ENCODE results near the genes GPS2 and SLC35G6.

GRCh38 chr17:7241663-7241998, 618 bp downstream of the GABARAP start:
- PRO-cap, result no peak
- RAMPAGE, long total RNA, 4 experiments, result no peak in any of the 4 experiments

GRCh38 chr17:7290658-7290960, 3.8 kb downstream of the YBX2 start:
- PRO-cap, result no peak
- RAMPAGE, long total RNA, 4 experiments, result no peak in any of the 4 experiments

- PRO-cap, result bidirectional peak, plus-strand start at chr17:7315410, minus-strand start at chr17:7315319
- RAMPAGE, long total RNA, 4 experiments, result start-site peak on the minus strand in 4 of 4 experiments, at chr17:7315095-7315384 at its widest, 131 to 2,109 reads per replicate
Observed at GRCh38 chr17:7314741-7315756, at the start of gene GPS2. GPS2 (minus strand) TSS chr17:7315360.

GRCh38 chr17:7328834-7329254, 291 bp downstream of the NEURL4 start:
- PRO-cap, result no peak
- RAMPAGE, long total RNA, 4 experiments, result no peak in any of the 4 experiments

DNA sequence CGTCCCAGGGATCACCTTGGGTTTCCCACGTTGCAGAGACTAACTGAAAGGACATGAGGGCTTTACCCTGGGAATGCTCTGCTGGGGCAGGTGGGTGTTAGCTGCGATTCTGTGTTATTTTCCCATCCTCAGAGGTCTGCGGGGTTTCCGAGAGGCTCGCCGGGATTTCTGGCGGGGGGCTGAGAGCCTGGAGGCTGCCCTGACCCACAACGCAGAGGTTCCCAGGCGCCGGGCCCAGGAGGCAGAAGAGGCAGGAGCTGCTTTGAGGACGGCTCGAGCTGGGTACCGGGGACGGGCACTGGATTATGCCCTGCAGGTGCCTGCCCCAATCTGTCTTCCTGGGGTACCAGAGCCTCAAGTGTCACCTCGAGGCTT, 6.9 kb downstream of the ACAP1 start:
- PRO-cap, result no peak
- RAMPAGE, long total RNA, 4 experiments, result no peak in any of the 4 experiments

DNA sequence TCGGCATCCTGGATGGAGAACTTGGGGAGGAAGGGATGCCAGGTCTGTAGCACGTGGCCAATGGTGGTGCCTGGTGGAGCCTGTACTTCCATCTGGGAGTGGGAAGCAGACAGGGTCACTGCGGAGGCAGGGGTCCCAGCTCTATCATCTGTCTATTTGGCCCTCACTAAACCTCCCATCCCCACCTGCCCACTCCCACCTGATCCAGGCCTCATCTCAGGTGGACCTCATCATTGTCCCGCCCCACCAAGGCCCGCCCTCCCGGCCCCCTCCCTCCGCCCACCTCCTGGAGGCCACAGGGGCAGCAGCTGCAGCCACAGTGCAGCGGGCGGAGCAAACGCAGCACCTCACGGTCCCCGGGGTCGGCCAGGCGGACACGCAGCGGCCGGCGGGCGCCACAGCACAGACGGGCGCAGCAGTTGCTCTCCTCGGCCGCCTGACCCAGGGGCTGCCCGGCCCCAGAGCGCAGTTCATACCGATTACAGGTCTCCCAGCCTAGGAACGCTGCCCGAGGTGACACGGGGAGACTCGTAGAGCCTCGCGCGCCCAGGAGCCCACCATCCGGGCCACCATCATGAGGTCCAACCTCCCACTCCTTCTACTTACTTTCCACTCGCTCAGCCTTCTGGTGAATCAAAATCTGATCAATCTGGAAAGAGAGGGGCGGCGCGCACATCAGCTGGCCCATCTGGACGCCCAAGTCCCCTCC, 1.3 kb downstream of the PLSCR3 start:
- PRO-cap, result no peak
- RAMPAGE, long total RNA, 4 experiments, result no peak in any of the 4 experiments

DNA sequence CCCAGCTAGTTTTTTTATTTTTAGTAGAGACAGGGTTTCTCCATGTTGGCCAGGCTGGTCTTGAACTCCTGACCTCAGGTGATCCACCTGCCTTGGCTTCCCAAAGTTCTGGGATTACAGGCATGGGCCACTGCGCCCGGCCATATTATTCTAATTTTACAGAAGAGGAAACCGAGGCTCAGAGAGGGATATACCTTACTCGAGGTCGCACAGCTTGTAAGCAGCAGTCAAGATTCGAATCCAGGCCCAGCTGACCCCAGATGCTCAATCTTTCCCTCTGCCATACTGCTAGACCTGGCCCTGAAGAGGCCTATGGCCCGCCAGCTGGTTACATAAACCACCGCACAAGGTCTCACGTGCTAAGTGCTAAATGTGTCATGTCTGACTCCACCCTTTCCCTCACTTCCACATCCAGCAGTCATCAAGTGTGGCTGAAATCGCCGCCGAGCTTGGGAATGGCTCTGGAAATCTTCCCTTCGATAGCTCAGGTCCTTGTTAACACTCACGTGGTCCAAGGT, 3.8 kb downstream of the ZBTB4 start:
- PRO-cap, result no peak
- RAMPAGE, long total RNA, 4 experiments, result no peak in any of the 4 experiments

DNA sequence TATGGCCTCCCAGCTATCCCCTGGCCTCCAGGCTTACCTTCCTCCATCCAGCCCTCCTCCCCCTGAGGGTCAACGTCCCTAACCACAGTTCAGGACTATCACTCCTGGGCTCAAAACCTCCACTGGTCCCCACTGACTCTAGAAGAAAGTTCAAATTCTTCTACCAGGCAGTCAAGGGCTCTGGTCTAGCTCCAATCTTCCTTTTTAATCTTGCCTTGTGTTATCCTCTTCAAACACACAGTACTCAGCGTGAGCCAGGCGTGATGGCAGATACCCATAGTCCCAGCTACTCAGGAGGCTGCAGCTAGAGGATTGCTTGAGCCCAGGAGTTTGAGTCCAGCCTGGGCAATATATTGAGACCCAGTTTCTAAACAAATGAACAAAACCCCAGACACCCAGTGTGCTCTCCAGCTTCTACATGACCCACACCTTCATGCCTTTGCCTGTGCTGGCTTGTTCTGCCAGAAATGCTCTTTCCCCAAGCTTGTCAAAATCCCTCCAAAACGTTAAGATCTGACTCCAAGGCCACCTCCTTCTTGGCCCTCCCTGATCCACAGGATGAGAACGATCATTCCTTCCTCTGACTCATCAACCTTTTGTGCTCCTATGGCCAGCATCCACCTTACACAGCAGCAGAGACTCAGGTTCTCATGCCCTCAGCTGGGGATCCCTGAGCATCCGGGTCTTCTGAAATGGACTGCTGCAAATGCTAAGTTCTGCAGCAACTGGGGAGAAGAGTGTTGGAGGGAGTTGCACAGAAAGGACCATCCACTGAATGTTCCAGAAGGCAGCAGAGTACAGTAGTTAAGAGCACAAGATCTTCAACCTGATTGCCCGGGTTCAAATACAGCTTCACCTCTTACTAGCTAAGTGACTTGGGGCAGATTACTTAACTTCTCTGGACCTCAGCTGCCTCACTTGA, 3.1 kb downstream of the ZBTB4 start:
- PRO-cap, result no peak
- RAMPAGE, long total RNA, 4 experiments, result no peak in any of the 4 experiments

DNA sequence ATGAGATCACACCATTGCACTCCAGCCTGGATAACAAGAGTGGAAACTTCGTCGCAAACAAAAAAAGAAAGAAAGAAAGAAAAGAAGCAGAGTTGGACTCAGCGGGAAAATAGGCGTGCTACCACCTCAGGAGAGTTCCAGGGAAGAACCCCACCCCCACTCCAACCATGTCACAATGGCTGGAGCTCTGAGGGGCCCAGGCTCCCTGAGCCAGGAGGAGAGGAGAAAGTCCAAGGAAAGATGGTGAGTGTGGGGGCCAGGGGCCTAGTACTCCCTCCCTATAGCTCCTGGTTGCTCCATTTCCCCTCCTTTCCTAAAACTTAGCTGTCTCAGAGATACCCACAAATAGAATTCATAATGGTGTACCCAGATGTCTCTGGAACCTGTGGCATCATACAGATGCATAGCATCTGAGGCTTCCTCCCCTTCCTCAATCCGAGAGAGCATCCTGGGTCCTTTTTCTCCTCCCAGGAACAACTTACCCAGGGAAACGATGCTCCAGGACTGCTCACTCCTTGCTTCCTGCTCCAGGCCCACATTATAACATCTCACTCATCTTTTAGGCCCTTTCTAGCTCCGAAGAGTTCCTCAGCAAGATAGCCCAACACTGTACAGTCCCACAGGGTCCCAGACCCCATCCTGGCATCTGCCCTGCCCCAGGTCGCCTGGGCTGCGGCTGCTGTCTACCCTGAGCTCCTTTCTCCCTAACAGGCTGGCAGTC, at the start of gene SLC35G6:
TSS of gene SLC35G6 (plus strand) at position 170 of the 721 bp plus-strand sequence.
- PRO-cap, result no peak
- RAMPAGE, long total RNA, 4 experiments, result no peak in any of the 4 experiments

DNA sequence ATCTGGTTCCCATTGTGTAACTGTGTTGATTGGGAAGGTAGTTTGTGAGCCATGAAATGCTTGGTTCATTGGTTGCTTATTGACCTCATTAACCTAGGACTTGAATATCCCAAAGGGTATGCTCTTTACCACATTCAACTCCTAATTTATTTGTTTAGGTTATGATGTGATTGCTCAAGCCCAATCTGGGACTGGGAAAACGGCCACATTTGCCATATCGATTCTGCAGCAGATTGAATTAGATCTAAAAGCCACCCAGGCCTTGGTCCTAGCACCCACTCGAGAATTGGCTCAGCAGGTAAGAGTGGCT, 2.3 kb downstream of the EIF4A1 start:
- PRO-cap, result no peak
- RAMPAGE, long total RNA, 4 experiments, result no peak in any of the 4 experiments

- PRO-cap, result no peak
- RAMPAGE, long total RNA, 4 experiments, result start-site peak on the plus strand in 1 of 4 experiments, at chr17:7576810-7576816 at its widest, 757 reads per replicate
Observed at GRCh38 chr17:7576099-7576963, 3.1 kb upstream of the CD68 start.

- PRO-cap, result no peak
- RAMPAGE, long total RNA, 4 experiments, result start-site peak on the plus strand in 1 of 4 experiments, at chr17:7579614-7580580 at its widest, 15,433 reads per replicate; start-site peak on the minus strand in 3 of 4 experiments, at chr17:7579982-7580216 at its widest, 10 to 25 reads per replicate
Observed at GRCh38 chr17:7579783-7580637, 572 bp downstream of the CD68 start.

GRCh38 chr17:7585639-7586229, 2.1 kb downstream of the MPDU1 start:
- PRO-cap, result no peak
- RAMPAGE, long total RNA, 4 experiments, result no peak in any of the 4 experiments

DNA sequence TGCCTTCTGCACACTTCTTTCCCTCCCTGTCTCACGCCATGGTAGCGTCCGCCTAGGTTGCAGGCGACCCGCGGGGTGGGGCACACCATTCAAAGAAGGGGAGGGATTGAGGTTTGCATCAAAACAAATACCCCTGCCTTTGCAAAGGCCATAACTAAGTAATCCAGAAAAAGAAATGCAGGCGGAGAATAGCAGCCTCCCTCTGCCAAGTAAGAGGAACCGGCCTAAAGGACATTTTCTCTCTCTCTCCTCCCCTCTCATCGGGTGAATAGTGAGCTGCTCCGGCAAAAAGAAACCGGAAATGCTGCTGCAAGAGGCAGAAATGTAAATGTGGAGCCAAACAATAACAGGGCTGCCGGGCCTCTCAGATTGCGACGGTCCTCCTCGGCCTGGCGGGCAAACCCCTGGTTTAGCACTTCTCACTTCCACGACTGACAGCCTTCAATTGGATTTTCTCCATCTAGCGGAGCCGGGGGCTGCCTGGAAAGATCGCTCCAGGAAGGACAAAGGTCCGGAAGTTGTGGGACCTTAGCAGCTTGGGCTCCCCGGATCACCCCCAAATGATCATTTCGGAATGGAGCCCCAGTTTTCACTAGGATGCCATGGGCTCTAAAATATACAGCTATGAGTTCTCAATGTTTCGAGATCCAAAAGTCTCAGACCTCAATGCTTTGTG, 790 bp downstream of the TP53 start:
- PRO-cap, result unidirectional peak, plus-strand start at position 349 of the sequence
- RAMPAGE, long total RNA, 4 experiments, result start-site peak on the plus strand in 1 of 4 experiments, centred at position 324 of the sequence, 16 reads per replicate

DNA sequence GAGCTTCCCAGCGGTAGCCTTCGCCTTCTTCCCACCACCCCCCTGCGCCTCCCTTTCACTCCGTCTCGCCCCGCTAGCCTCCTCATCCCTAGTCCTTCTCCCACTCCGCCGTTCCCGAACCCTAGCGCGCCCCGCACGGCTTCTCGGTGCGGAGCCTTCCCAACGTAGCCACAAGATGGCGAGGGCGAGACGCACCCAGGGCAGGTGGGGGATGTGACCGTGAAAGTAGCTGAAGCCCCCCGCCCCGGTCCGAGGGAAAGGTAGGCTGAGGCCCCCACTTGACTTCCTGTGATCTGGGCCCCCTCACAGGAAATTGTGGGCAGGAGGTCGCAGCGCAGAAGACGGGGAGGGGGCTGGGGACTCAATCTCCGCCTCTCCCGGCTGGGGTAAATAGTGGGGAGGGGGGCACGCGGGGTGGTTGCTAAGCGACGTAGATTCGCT, 844 bp downstream of the KDM6B start:
- PRO-cap, result no peak
- RAMPAGE, long total RNA, 4 experiments, result no peak in any of the 4 experiments

DNA sequence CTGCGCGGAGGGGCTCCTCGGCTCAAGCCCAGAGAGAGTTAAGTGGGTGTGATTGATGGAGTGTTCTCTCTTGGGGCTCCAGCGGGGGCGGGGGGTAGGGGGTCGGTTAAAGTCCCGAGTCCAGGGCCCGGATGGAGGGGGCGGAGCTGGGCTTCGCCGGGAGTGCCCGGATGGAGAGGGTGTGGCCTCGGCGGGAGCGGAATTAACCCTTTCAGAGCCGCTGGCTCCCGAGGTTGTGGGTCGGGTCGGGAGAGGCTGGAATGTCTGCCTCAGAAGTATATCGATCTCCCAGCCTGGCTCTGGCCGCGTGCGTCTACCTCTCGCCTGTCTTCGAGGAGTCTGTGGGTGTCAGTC, 8.1 kb downstream of the KDM6B start:
- PRO-cap, result no peak
- RAMPAGE, long total RNA, 4 experiments, result no peak in any of the 4 experiments

GRCh38 chr17:7843508-7843589, 9.3 kb downstream of the KDM6B start:
- PRO-cap, result no peak
- RAMPAGE, long total RNA, 4 experiments, result no peak in any of the 4 experiments

- PRO-cap, result no peak
- RAMPAGE, long total RNA, 4 experiments, result no peak in any of the 4 experiments
Observed at GRCh38 chr17:7850687-7851033, 4.2 kb upstream of the TMEM88 start.

DNA sequence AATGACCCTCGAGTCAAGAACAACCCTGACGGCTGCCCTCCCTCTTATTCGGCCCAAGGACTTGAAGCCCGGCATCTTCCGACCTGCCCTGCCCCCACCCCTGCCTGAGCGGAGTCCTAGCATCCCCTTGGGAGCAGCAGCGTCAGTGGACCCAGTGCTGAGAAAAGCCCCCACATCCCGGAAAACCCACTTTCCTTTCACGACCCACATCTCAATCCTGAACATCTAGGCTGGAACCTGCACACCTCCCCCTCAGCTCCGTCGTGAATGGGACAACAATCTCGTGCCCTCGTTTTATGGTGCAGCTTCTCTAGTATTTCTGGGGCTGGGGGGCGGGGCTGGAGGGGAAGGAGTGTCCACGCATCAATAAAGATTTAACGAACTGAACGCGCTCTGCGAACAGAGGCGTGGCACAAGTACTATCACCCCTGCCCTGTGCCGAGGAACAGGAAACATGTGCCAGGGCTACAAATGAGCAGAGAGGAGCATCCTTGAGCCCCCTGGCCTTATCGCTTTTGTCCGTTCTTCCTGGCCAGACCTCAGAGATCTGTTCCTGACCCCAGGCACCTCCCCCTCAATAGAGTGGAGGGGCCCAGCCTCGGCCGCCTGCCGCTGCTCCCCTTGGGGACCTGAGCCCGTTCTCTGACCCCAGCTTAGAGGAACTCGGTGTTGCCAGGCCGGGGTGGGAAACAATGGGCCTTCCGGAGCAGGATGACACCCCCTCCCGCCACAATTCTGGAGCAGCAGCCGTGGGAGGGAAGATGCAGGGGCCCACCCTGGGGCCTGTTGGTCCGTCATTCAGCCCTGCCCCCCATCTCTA, 1.1 kb downstream of the TMEM88 start:
- PRO-cap, result no peak
- RAMPAGE, long total RNA, 4 experiments, result no peak in any of the 4 experiments

DNA sequence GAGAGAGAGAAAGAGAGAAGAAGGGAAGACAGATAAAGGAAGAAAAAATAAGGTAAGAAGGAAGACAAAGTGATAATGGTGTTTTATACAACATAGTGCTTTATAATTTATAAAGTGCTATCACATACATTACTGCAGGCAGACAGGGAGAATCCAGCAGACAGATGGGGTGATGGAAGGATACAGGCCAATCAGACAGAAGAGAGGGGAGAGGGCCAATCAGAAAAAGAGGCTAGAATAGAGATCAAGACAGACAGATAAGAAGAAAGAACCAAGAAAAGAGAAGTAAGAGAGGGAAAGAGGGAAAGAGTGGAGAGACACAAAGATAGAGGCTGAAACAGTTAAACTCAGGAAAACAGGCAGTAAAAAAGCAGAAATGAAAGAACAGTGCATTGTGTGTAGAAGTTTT, 8.6 kb upstream of the CHD3 start:
- PRO-cap, result no peak
- RAMPAGE, long total RNA, 4 experiments, result no peak in any of the 4 experiments